SP-49 (cell line): ENCODE results near the genes SHANK2 and DEFB131B.

GRCh38 chr11:70142027-70142713 lies 60.9 kb upstream of the FADD start:
- PRO-cap, result no peak

GRCh38 chr11:70168946-70169694 lies 34.0 kb upstream of the FADD start:
- PRO-cap, result no peak

DNA sequence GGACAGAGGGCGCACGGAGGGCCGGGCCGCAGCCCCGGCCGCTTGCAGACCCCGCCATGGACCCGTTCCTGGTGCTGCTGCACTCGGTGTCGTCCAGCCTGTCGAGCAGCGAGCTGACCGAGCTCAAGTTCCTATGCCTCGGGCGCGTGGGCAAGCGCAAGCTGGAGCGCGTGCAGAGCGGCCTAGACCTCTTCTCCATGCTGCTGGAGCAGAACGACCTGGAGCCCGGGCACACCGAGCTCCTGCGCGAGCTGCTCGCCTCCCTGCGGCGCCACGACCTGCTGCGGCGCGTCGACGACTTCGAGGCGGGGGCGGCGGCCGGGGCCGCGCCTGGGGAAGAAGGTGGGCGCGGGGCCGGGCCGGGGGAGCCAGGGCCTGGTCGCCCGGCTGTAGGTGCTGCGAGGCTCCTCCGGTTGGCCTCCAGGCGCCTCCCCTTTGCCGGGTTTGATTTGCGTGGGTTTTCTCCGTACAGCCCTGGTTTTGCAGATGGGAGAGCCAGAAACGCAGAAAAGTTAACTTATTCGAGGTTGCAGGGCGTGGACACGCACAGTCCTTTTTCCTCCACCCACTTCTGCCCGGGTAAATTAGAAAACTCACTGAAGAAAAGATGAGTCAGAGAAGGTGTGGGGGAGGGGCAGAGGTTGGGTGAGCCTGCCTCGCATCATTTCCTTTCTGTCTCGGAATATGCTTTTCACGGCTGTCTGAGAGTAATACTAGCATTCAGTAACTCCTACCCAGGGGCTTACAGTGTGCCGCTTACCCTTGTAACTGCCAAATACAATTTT lies 500 bp downstream of the FADD start:
- PRO-cap, result unidirectional peak, minus-strand start at position 573 of the sequence

GRCh38 chr11:70204979-70205595 lies 2.0 kb downstream of the FADD start:
- PRO-cap, result no peak

- PRO-cap, result no peak
Measured at GRCh38 chr11:70209970-70210569, 7.0 kb downstream of the FADD start.

- PRO-cap, result no peak
Measured at GRCh38 chr11:70293251-70293878, 22.9 kb downstream of the PPFIA1 start.

DNA sequence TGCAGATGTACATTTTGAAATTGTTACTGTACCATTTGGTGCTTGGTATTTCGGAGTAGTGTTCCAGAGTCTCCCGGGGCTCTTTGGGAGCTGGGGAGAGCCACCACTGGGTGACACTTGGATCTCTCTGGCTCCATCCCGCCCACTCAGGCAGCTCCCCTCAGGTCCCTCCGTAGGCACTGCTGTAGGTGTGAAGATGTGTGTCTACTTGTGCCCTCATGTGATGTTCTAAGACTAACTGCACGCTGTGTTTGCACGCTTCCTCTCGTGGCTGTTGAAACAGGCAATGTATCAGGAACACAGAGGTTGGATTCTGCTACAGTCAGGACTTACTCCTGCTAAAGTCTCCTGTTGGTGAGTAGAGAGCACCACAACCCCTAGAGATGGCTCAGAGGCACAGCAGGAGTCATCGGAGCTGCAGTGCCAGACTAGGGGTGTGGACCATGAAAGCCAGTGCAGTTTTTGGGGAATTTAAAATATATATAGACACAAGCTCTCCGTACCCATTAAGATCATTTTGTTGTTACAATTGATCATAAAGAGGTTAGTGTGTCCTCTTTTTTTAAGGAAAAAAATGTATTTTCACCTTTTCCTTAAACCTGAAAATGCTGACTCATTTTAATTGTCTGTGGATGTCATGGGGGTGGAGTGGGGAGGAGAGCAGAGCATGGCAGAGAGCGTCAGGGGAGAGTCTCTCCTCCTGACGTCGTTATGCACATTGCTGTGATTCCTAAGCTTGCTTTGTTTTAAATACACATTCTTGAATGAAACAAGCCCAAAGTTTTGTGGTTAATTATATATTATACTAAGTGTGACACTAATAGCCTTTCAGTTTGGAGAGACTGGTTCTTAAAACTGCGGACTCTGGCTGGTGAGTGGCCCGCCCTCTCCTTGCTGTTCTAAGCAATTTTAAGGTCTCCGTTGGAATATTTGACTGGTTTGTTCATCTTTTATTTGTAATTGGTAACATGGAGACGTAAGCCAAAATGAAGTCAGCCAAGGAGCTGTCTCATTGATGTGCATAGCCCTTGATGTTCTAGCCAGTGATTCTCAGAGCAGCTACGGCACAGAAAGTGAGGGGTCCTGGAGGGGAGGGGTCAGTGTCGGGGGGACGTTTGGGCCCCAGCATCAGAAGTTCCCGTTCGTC lies 16.2 kb upstream of the CTTN start:
- PRO-cap, result no peak

DNA sequence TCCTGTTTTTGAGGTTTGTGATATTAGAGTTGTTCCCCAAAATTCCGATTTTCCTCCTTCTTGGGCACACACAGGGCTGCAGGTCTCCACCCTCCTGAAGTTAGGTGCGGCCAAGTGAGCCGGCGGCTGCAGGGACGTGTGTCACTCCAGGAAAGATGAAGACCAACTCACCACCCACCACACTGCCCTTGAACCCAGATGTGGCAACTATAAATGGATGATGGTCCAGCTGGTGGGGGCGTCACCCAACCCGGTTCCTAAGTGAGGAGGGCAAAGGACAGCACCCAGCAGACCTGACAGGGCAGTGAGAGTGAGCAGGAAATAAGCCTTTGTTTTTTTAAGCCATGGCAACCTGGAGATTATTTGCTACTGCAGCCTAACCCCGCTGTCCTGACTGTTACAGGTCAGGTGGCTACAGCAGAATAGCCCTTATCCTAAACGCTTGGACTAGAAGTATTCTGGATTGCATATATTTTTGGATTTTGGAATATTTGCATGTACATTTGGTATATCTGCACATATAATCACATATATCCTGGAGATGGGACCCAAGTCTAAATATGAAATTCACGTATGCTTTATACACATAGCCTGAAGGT lies 228.9 kb downstream of the CTTN start:
- PRO-cap, result no peak

- PRO-cap, result no peak
Measured at GRCh38 chr11:70824599-70825366, 426.5 kb downstream of the CTTN start.

DNA sequence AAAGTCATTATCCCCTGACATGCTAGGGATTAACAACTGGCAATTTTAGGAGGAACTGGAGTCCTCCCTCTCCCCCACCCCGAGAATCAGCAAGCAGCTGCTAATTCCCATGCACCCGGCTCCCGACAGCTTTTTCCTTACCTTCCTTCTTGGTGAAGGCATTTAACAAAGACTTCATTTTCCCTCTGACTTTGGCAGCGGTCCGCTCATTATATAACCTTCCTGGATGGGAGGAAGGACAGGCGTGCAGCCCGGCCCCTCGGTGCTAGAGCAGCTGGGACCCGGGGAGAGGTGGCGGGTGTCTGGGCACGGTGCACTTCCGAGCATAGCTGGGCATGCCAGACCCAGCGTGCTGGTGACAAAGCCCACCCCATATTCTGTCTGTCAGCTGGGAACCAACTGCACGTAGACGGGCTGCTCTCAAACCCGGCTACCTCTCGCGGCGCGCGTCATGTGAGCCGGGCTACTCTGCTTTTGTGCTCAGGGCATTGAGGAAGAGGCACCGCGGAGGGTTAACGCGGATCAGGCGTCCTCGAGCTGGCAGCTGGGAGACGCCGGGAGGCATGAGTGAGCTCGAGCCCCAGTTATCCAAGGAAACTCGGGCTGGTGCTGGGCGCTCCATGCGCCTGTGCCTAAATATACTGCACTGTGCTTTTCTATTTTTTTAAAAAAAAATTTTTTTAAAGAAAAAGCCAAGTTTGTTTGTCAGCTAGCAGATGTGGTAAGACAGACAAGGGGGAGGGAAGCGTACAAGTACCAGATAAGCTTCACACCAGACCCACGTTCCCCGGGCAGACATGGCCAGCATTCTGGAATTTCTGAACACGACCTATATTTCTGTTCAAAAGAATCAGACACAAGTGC lies 425.8 kb downstream of the SHANK2 start:
- PRO-cap, result no peak

- PRO-cap, result no peak
Measured at GRCh38 chr11:71240763-71241814, 11.3 kb downstream of the SHANK2 start.

DNA sequence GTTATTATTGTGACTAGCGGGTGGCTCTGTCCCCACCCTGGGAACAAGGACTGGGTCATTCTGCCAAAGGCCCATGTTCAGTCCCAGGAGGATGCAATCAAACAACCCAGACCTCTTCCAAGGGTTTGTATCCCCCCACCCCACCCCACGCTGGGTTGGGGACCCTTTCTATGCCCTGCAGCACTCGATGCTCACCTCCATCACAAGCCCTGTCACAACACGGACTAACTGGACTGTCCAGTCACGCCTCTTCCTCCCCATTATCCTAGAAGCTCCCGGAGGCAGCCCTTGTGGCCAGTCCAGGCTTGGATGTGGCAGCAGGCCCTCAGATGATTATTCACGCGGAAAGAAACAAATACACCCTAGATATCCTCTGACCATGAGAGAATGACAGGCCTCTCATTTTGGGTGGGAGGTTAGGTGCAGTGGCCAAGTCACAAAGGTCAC lies 3.7 kb downstream of the SHANK2 start:
- PRO-cap, result no peak

DNA sequence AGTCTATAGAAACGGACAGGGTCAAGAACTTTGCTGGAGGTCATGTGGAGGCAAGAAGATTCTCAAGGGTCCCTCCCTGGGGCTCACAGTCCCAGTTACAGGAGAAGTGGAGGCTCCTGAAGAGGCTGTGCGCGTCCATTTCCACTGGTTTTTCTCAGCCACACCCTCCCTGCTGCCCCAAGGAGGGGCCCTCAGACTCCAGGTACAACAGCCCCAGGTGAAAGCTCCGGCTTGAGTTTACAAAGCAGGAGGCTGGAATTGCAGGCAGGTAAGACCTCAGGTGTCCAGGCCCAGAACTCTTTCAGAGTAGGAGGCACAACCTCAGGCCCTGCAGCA lies 3.1 kb downstream of the SHANK2 start:
- PRO-cap, result no peak

DNA sequence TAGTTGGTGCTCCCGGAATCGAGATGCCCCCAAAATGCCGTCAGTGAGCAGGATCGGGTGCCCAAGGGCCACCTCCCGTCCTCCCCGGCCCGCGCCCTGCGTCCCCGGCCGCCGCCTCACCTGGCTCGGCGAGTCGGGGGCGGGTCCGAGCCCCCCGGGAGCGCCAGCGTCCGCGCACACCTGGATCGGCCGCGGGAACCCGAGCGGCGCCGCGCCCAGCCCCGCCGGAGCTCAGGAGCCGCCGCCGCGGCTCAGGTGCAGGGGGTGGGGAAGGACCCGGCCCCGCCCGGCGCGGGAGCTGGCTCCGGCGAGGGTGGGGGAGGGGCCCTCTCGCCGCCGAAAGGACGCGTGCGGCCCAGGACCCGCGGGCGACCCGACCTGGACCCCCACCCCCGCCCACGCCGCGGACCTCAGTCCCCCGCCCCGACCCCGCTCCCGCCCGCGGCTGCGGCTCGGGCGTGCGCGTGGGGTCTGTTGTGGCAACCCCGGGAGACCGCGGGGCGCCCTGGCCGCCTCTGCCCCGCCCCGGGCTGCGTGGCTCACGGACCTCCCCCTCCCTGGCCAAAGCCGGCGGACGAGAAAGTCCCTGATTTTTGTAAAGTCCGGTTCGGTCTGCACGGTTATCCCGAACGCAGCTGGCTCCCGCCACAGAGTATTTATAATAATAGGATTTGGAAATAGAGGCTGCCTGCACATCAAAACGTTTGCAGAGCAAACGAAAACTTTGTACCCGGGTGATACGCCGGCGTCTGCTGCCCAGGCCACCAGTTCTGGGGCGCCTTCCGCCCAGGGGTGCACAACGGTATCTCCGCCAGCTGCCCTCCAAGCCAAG lies at the start of gene SHANK2:
SHANK2 (minus strand) TSS at position 273 of the 832 bp plus-strand sequence.
- PRO-cap, result no peak

GRCh38 chr11:71479988-71480329 lies 27.0 kb downstream of the NADSYN1 start:
- PRO-cap, result no peak

DNA sequence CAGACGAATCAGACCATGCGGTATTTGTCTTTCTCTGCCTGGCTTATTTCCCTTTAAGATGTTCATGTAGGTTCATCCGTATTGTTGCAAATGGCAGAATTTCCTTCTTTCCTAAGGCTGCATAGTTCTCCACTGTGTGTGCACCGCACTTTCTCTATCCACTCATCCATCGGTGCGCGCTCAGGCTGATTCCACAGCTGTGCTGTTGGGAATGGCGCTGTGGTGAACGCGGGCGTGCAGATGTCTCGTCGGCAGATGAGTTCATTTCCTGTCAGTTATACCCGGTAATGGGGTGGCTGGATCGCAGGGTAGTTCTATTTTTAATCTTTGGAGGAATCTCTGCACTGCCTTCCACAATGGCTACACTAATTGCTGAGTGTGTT lies 28.1 kb upstream of the KRTAP5-7 start:
- PRO-cap, result no peak

DNA sequence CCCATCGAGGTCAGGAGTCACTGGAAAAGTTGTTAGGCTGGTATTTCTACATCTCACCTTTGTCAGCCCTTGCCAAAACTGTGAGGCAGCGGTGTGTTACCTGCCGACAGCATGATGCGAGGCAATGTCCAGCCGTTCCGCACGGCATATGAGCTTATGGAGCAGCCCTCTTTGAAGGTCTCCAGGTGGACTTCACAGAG lies 6.8 kb upstream of the KRTAP5-11 start:
- PRO-cap, result no peak

- PRO-cap, result no peak
Measured at GRCh38 chr11:71813384-71814173, 19.4 kb upstream of the DEFB108B start.

GRCh38 chr11:71878386-71878645 lies at the start of gene DEFB131B:
Gene DEFB131B (plus strand): TSS chr11:71878453.
- PRO-cap, result no peak

DNA sequence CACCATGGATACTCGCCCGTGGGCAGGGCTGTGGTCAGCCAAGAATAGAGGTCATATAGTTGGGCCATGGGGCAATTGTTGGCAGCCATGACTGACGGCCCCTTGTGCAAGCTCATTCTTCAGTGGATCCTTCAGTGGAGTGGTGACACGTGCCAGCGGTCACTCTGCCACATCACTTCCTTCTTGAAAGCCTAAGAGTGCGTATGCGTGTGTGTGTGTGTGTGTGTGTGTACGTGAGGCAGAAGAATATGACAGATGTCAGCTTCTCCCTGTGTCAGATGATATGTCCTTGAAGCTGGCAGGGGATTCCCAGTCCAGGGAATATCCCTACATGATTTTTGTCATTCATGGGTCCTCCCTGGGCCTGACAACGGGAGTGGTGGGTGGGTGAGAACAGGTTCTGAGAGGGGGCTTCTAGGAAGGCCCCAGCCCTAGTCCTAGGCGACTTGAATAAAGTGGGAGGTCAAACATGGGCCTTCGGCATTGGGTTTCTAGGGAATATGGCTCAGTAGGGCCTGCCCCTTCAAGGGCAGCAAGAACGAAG lies 1.6 kb upstream of the IL18BP start:
- PRO-cap, result no peak